Smooth muscle cell (in vitro differentiated cells): ENCODE results near the gene RFC2.

- RAMPAGE, long total RNA, result no peak
Measured at GRCh38 chr7:74192994-74193720, 16.6 kb upstream of the LAT2 start.

- RAMPAGE, long total RNA, result no peak
Measured at GRCh38 chr7:74194478-74195361, 15.1 kb upstream of the LAT2 start.

- RAMPAGE, long total RNA, result no peak
Measured at GRCh38 chr7:74219591-74220575, 10.1 kb downstream of the LAT2 start.

- RAMPAGE, long total RNA, result start-site peak on the minus strand at chr7:74254368-74254412, 189 and 97 reads in 2 replicates
Measured at GRCh38 chr7:74253967-74255137, at the start of gene RFC2. Gene RFC2 (minus strand): TSS chr7:74254399.

GRCh38 chr7:74287318-74287720 lies 1.9 kb upstream of the CLIP2 start:
- RAMPAGE, long total RNA, result no peak

- RAMPAGE, long total RNA, result no peak
Measured at GRCh38 chr7:74350683-74351167, 61.5 kb downstream of the CLIP2 start.

- RAMPAGE, long total RNA, result no peak
Measured at GRCh38 chr7:74371091-74371829, 82.1 kb downstream of the CLIP2 start.

DNA sequence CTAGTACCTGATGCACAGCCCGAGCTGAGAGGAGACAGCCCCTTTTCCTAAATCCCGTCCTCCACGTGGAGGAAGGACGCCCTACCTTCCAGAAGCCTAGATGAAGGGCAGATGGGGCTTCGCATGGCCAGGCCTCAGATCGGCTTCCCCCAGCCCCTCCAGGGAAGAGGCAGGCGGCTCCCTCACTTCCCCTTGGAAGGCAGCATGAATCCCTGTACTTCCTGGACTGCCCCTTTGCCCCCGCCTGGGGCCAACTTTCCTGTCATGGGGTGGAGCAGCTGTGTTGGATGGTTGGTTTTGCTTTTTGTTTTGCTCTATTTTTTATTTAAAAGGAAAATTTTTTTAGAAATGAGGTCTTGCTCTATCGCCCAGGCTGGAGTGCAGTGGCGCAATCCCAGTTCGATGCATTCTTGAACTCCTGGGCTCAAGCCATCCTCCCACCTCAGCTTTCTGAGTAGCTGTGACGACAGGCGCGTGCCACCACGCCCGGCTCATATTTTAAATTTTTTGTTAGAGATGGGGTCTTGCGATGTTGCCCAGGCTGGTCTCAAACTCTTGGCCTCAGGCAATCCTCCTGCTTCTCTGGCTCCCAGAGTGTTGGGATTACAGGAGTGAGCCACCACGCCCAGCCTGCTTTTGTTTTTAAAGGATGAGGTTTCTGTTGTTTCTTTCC lies 27.3 kb downstream of the GTF2IRD1 start:
- RAMPAGE, long total RNA, result no peak

DNA sequence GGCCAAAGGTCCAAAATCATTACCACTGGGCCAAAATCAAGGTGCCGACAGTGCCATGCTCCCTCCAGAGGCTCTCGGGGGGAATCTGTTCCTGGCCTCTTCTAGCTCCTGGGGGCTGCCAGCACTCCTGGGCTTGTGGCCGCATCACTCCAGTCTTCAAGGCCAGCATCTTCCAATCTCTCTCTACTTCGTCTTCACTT lies 38.9 kb downstream of the GTF2IRD1 start:
- RAMPAGE, long total RNA, result no peak

DNA sequence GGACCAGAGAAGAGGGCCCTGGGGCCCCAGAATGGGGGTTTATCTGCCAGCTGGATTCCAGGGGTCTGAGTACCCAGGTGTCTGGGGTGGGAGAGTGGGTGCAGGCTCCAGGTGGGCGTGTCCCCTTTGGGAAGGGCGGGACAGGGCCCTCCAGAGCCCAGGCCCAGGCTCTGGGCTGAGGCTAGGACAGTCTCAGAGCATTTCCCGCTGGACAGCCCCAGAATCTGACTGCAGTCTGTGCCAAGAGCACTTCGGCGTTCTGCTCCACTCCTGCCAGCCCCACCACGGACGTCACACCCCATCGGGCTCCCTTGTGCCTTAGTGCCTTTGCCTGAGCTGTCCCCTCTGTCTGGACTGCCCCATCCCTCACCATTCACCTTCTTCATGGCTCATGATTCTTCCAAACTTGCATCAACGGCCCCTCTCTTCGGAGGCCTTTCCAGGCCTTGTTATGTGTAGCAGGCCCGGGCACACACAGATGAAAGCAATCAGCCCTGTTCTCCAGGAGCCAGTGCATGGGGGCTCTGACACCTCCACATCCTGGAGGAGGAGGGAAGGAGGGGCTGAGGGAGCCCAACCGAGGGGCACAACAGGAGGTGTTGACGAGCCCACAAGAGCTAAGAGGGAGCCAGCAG lies 41.5 kb downstream of the GTF2IRD1 start:
- RAMPAGE, long total RNA, result no peak

- RAMPAGE, long total RNA, result no peak
Measured at GRCh38 chr7:74517712-74518467, 64.2 kb downstream of the GTF2IRD1 start.

- RAMPAGE, long total RNA, result no peak
Measured at GRCh38 chr7:74655650-74655989, 1.9 kb upstream of the GTF2I start.

GRCh38 chr7:75148055-75148671 lies 55.8 kb downstream of the GTF2IRD2B start:
- RAMPAGE, long total RNA, result no peak

DNA sequence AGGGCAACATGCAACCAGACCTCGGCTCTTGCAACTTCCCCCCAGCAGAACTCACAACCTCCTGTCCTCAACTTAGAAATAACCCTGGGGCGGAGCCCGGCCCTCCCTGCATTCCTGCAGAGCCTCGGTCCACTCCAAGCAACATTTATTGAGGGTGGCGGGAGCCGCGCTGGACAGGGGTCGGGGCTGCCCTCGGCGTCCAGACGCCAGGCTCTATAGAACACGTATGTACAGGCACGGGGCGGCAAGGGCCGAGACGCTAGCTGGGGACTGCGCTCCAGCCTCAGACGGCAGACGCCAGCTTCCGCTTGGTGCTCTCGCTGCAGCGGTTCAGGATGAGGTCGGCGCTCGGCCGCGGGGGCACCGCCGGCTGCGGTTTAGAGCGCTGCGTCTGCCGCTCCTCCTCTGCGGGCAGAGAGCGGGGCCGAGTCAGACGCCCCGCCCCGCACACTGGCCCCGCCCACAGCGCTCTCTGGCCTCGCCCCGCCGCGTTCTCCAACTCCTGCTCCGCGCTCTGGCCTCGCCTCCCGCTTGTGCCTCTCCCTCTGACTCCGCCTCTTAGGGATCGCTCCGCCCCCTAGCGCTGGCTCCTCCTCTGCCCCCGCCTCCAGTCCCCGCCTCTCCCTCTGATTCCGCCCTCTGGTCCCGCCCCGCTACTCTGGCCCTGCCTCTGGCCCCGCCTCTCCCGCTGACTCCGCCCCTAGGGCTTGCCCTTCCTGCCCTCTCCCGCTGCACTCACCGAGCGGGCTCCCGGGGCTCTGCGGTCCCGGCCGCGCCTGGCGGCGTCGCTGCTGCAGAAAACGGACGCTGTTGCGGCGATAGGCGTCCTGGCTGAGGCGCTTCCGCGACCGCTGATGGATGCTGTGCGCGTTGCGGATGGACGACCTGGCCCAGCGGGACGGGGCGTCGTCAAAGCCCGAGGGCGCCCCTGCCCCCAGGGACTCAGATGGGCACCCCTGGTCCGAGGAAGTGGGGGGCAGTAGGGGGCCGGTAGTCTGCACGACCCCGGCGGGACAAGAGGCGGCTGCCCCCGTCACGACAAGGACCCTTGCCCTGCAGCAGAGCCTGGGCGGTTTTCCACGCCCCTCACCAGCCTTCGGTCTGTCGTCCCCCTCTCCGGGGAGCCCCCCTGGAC lies 64.5 kb downstream of the GTF2IRD2B start:
- RAMPAGE, long total RNA, result no peak

GRCh38 chr7:75427468-75427936 lies 32.1 kb downstream of the TRIM73 start:
- RAMPAGE, long total RNA, result no peak

DNA sequence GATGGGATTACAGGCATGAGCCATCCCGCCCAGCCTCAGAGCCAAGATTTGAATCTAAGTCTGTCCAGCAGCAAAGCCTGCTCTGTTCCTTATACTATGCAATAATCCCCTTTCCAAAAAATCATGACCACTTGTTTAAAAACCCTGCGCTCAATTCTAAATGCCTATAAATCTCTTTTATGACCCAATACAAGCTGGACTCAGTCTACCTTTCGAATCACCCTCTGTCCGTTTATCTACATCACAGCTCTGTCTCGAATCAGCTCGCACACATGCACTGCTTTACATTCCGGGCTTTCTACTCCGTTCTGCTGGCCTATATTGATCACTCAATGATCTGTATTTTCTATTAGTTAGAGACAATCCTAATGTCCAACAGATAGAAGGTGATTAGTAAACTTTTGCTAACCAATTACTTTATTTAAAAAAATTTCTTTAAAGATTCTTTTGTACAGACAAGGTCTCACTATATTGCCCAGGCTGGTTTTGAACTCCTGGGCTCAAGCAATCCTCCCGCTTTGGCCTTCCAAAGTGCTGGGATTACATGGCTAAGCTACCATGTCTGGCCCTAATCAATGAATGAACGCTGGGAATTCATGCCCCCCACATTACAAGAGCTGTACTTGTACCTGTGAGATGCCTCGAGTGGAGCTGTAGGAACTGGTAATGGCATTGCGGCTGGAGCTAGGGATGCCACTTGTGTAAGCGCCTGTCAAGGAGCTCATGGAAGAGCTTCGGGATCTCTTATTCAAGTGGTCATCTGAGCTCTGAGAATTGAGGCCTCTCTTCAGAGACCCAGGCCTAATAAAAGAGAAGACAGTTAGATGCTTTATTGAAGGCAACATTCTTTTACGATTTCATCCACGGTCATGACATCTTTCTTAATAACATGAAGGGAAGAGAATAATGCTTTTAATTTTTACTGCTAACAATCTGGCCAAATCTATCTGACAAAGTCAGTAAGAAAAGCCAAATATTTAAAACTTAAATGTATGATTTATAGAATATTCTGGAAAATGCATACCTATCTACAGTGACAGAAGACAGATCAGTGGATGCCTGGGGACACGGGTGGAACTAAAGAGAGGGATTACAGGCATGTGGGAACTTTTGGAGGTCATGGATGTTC lies 41.8 kb downstream of the TRIM73 start:
- RAMPAGE, long total RNA, result no peak

- RAMPAGE, long total RNA, result no peak
Measured at GRCh38 chr7:75598937-75599855, 107.1 kb downstream of the SPDYE5 start.

- RAMPAGE, long total RNA, result no peak
Measured at GRCh38 chr7:75817265-75817464, 3.6 kb upstream of the CCL24 start.

GRCh38 chr7:75883151-75884078 lies 4.6 kb downstream of the RHBDD2 start:
- RAMPAGE, long total RNA, result no peak

DNA sequence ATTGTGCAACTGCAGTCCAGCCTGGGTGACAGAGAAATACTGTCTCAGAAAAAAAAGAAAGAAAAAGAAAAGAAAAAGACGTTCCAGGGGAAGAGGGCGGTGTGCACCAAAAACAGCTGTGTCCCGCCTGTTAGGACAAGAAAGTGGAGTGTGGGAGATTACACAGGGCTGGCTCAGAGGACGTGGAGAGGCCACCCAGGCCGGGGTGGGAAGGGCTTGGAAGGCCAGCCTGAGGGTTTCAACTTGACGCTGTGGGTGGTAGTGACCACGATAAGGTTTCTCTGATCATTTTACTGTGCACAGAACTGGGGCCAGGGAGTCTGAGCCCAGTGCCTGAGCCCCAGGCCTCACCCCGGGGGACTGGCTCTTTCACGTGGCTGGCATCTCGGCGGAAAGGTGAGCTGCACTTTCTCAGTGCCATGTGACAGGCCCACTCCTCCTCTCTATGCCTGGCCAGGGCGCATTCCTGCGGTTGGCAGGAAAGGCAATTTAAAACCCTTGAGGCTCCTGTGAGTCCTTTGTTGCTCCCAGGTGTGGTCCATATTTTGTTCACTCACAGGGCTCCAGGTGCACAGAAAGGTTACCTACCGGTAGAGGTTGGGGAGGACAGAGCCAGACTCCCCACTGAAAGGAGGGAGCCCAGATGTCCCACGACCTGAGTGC lies 14.0 kb downstream of the RHBDD2 start:
- RAMPAGE, long total RNA, result no peak